ENCODE measurements around a stretch of chr1.

GRCh38 chr1:229408362-229409199 lies 25.3 kb downstream of the ACTA1 start:
- PRO-cap, 2 experiments, result peak in 2 of 2 experiments; most common plus-strand start chr1:229408962 (in 2); most common minus-strand start chr1:229408583 (in 1)

GRCh38 chr1:229431217-229432512 lies 2.2 kb downstream of the ACTA1 start:
- PRO-cap, 2 experiments, result peak in 1 of 2 experiments; most common minus-strand start chr1:229432321 (in 1)

DNA sequence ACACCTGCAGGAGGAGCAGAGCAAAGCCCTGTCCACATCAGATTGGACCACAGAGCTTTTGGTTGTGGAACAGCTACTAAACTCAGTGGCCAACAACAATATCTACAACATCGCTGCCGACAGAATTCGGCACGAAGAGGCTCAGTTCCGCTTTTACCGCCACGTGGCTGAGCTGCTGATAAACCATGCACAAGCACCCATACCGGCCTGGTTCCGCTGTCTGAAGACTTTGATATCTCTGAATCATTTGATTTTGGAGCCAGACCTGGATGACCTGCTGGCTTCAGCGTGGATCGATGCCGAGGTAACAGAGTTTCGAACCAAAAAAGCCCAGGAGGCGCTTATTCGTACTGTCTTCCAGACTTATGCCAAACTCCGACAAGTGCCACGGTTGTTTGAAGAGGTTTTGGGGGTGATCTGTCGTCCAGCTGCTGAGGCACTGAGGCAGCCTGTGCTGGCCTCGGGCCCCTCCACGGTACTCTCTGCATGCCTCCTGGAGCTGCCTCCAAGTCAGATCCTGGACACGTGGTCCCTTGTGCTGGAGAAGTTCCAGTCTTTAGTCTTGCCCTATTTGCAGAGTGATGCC lies 9.7 kb downstream of the URB2 start:
- PRO-cap, 2 experiments, result no peak in any of the 2 experiments

- PRO-cap, 2 experiments, result no peak in any of the 2 experiments
Observed at GRCh38 chr1:230208369-230209398, 141.6 kb downstream of the GALNT2 start.

DNA sequence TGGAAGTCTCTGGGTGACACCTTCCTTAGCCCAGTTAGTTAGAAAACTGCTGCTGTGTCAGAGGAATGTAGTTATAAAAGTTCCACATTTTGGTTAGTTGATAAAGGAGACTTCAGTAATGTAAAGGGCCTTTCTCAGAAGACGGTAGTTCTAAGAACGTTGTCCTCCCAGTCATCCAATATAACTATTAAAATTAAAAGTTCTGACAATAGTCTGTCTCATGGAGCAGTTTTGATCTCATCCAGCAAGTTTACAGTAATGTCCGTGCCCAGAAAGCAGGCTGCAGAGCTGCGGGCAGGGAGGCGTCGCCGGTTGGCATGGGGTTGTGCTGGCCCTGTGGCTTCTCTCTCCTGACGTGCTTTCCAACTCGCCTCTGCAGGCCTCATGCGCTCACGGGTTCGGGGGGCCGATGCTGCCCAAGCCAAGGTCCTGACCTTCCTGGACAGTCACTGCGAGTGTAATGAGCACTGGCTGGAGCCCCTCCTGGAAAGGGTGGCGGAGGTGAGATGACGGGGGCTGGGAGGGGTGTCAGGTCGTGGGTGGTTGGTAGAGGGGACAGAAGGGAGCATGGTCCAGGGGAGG lies 176.0 kb downstream of the GALNT2 start:
- PRO-cap, 2 experiments, result no peak in any of the 2 experiments

GRCh38 chr1:230299318-230300104 lies 126.6 kb downstream of the PGBD5 start:
- PRO-cap, 2 experiments, result no peak in any of the 2 experiments

DNA sequence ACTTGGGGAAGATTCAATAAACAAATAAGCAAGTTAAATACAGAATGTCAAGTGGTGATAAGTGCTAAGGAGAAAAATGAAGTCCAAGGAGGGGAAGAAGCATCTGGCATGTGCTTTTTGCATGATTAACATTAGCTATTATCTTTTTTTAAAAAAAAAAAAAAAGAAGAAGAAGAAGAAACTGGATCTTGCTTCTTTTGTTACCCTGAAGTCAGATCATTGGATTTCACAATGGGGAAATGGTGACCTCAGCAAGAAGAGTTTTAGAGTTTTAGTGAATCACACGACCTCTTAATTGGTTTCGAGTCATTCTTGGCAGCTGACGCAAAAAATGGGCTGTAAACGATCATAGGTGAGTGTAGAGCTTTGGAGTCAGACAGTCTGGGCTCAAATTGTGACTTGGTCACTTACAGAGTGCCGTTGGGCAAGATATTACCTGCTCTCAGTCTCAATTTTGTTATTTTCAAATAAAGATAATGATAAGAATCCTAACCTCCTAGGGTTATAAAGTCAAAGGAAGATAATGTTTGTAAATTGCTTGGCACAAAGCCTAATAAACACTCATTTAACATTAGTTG lies 33.3 kb upstream of the PGBD5 start:
- PRO-cap, 2 experiments, result no peak in any of the 2 experiments

- PRO-cap, 2 experiments, result no peak in any of the 2 experiments
Observed at GRCh38 chr1:230641821-230642141, 500 bp upstream of the COG2 start.

DNA sequence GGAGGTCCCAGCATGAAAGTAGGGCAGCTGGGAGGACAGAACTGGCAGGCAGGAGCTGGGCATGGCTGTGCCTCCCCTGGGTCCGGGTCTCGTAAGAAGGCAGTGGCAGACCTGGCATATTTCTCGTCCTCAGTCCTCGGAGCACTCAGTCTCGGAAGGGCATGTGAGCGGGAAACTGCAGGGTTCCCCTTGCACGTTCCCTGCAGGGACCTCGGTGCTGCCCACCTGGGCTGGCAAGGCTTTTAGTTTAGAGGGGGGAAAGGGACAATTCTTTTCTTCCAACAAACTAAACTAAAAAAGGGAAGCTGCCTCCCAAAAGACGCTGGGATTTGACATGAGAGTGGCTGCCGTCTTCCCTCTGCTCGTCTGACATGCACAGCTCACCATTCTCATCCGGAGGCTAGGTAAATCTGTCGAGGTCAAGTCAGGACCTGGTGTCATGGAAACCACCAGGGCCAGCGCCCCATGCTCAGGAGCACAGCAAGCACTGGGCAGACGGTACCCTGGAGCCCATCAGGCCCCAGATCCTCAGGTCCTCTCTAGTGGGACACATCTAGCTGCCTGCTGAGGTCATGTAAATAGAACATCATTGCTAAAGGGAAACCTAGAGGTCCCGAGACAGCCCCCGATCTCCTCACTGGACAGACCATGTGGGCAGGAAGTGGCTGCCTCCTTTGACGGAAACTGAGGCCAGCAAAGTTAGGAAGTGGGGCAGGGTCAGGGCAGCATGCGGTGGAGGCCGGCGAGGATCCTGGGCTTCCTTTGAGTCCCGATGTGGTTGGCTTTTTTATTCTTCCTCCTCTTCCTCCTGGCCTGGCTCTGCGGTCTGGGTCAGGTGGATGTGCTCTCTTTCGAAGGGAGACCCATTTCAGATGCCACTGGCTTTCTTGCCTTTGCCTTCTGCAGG lies 6.2 kb downstream of the AGT start:
- PRO-cap, 2 experiments, result no peak in any of the 2 experiments

GRCh38 chr1:230776579-230777270 lies 29.5 kb downstream of the CAPN9 start:
- PRO-cap, 2 experiments, result no peak in any of the 2 experiments

- PRO-cap, 2 experiments, result no peak in any of the 2 experiments
Observed at GRCh38 chr1:230864418-230865121, 3.8 kb downstream of the C1orf198 start.

DNA sequence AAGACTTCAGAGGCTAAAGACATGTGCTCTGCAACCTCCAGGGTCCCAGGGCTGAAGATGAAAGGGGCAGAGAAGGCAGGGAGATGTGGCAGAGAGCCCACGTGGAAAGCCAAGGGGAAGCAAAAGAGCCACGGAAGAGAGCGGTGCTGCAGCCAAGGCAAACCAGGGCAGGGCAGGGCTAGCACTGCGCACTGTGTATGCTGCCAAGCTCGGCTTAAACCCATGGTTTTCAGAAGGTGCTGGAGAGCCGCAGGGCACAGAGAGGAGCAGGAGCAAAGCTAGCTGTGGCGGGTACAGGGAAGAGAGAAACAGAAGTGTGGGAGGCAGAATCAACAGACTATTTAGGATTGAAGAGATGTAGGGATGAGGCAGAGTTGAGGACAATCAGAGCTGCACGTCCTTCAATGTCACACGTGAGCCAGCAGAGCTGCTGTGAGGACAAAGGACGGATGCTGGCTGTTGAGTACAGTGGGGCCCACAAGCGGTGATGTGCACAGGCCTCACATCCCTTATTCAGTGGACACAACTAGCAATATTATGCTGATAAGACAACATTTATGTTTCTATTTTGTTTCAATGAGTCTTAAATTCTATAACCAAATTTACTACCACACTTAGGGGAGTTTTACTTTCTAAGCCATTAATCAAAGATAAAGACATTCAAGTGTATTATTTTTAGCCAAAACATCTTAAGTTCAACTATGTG lies 42.0 kb upstream of the C1orf198 start:
- PRO-cap, 2 experiments, result no peak in any of the 2 experiments

DNA sequence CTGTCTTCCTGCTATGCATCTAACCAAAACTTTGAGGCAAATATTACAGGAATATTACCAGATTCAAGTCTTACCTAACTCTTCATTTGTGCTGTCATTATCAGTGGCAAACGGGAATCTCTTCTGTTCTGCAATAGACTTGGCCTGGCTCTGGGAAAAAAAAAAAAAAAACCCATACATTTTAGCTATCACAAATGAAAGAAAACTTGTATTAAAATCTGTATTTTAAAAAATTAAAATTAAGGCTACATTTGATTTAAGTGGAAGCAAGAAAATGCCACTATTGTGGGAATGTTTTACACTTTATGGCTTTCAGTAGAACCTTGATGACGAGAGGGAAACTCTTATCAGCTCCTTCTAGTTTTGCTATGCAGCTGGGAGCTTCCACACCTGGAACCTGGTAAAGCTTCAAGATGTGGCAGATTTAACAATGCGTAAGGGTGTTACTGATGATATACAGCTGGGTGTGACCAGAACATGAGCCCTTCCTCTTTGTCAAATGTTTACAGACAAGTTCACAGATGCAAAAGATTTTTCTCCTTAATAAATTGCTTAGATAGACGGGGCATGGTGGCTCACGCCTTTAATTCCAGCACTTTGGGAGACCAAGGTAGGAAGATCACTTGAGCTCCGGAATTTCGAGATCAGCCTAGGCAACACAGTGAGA lies 20.4 kb downstream of the TTC13 start:
- PRO-cap, 2 experiments, result no peak in any of the 2 experiments

GRCh38 chr1:230972987-230973334 lies 5.7 kb downstream of the TTC13 start:
- PRO-cap, 2 experiments, result no peak in any of the 2 experiments

DNA sequence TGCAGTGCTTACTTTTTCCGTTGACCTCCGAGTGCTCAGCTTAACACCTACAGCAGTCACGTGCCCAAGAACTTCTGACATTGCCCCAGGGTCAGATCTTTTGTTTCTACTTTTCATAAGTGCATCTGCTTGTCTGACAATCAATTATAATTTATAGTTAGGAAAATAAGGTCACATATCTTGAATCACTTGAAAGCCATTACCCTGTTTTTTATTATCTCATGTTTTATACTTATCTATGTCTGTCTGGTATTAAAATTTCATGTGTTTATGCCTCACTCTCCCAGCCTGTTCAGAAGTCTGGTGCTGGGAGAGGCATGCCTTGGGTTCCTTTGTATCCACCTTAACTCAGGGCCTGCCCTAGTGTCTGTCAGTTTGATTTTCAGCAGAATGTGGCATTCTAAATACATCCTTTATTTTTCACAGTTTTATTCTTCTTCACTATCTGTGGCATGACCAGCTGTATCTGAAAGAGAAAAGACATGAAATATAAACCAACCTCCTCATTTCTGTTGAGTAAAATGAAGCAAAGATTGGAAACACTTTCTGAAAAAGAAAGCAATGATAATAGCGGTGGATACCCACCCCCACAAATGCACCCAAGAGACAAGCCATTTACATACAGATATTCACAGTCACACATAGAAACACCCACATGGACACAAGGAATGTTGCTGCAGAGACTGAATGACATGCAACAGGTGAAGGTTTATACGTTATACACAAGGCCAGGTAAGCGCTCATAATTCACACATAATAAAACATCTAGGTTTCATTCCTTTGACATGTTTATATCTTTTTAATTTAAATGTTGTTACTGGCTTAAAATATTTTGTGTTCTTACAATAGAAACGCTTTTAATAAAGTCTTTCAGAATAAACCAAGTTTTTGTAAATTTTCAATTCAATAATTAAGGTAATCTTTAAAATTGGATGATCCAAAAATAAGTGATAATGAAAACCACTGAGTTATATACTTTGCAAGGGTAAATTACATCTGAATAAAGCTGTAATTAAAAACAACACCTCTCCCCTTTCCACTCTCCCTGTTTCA lies 21.1 kb downstream of the ARV1 start:
- PRO-cap, 2 experiments, result no peak in any of the 2 experiments

GRCh38 chr1:231627074-231627895 lies 695 bp downstream of the DISC1 start:
- PRO-cap, 2 experiments, result peak in 2 of 2 experiments; most common plus-strand start chr1:231627520 (in 2); most common minus-strand start chr1:231627390 (in 1)

GRCh38 chr1:231919439-231919638 lies 292.7 kb downstream of the DISC1 start:
- PRO-cap, 2 experiments, result peak in 1 of 2 experiments; most common plus-strand start chr1:231919504 (in 1)

DNA sequence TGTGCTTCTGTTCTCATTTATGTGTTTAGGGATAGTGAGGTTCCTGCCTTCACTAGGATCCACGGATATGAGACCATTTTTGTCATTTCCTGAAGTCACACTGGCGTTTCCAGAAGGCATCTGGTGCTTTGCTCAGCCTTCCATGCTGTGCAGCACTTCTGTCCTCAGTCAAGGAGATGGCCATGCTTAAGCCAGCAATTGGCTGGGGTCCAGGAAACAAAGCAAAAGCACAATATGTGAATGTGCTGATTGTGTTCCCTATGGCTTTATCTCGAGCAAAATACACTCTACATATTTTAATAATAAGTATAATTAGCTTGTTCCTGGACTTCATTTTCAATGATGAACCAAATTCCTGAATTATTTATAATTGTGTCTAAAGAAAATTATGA lies 412.2 kb downstream of the DISC1 start:
- PRO-cap, 2 experiments, result peak in 1 of 2 experiments; most common plus-strand start position 161 of the sequence (in 1)

- PRO-cap, 2 experiments, result peak in 1 of 2 experiments; most common plus-strand start chr1:232377645 (in 1); most common minus-strand start chr1:232377493 (in 1)
Observed at GRCh38 chr1:232377172-232377887, 252.6 kb downstream of the SIPA1L2 start.

DNA sequence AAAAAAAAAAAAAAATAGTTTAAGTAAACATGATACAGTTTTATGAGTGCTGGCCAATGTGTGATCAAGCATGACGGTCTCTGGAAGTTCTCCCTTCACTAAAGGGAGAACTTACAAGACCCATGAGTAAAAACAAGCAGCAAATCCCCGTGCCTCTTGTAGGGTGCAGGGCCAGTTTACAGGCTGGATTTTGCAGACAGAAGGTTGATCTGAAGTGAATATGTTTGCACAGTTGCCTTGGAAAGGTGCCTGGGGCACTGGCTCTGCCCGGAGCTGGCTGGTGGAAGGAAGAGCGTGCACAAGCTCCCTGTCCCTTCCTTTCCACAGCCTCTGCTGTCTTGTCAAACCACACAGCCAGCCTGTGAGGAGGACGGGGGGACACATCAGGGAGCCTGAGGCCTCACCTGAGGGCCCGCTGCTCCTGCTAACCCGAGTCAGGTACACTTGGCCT lies 251.7 kb downstream of the SIPA1L2 start:
- PRO-cap, 2 experiments, result no peak in any of the 2 experiments